Measurements from ENCODE around the gene ATXN2.

DNA sequence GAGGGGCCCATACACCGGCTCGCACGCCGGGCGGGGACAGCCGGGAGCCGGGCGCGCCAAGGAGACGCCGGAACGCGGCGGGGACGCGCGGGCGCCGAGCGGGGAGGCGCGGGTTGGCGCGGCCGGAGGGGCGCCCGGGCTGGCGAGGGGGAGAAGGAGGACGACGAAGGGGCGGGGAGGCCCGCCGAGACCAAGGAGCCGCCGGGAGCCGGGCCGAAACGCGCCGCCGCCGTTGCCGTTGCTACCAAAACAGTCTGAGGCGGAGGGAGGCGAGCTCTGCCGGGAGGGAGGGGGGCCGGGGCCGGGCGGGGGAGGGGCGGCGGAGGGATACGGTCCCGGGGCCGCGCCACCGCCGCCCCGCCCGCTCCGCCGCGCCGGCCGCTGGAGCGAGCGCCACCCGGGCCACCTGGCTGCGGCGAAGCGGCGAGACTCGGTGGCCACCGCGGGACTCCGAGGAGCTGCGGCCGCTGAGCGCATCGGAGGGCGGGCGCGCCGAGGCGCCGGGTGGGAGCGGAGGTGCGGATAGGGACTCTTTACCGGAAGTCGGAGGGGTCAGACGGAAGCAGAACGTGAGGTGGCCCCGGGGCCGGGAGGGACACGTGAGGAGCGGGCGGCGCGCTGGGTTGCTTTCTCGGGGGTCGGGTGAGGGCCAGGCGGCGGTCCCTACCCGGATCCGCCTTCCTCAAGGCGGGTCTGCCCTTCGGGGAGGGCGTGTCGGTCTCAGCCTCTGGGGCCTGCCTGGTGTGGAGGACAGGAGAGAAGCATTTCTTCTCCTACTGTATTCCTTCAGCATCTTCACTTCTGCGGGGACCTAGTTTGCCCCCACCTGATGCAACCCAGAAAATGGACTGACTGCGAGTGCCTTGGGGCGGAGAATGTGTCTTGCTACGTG lies at the start of gene ATXN2:
ATXN2 (minus strand) TSS at position 278 of the 892 bp plus-strand sequence.
- PRO-cap, result bidirectional peak, plus-strand start at position 583 of the sequence, minus-strand start at position 256 of the sequence

DNA sequence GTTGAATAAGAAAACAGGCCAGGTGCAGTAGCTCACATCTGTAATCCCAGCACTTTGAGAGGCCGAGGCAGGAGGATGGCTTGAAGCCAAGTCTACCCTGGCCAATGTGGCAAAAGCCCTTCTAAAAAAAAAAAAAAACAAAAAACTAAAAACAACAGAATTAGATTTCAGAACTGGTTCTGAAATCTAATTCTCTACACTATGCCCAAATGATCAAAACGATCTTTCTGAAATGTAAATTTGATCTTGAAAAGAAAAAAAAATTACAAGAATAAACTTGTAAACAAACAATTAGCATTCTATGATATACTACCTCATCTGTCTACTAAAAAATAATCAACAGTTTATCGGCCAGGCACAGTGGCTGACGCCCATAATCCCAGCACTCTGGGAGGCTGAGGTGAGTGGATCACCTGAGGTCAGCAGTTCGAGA lies 22.9 kb downstream of the BRAP start:
- PRO-cap, result no peak

DNA sequence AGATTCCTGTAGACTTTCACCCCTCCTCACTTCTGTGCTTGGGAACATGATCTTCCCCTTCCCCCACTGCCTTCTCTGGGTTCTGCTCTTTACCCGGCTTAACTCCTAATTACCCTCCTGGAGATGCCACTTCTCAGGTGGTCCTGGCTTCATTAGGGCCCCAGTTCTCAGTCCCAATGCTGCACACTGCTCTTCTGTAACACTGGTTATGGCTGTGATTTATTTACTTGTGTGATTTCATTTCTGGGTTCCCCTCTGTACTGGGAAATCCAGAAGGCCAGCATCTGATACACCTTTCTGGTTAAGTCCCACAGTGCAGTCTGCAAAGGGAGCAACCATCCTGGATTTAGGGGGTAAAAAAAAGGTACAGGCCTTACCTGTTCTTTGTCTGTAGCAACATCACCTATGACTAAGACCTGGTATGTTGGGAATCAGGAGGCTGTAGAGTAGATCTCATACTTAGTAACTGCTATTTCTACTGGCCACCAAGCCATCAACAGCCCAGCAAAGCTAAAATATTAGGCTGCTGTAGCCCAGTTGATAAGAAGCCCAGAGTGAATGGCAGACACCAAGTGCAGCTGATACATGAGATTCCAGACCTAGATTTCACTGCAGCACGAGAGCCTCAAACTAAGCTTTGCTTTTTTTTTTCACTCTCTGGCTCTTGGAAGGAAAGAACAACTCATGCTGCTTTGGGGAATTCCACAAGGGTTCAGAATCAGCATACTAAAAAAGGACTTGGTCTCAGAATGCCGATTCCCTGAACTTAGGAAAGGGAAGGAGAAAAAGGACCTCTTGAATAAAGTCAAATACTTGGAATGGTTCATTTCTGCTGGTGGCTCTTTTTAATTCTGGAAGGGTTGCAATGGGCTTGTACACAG lies 20.8 kb downstream of the BRAP start:
- PRO-cap, result no peak

DNA sequence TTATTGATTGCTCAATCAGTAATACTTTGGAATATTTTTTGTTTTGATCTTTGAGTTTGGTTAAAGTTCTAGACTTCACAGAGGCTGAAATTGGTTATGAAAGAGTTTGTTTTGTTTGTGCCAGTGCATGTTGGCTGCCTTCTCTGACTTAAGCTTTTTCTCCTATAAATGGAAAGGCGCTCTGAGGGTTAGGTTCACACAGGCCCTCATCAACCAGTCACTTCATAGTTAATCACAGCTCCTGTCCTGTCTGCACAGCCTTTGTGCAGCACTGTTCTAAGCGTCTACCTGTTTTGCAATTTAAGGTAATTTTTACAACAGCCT lies 973 bp downstream of the ALDH2 start:
- PRO-cap, result no peak

GRCh38 chr12:111993584-111994360 lies 19.2 kb downstream of the TMEM116 start:
- PRO-cap, result bidirectional peak, plus-strand start at chr12:111993775, minus-strand start at chr12:111993745; unidirectional peak, plus-strand start at chr12:111994094

DNA sequence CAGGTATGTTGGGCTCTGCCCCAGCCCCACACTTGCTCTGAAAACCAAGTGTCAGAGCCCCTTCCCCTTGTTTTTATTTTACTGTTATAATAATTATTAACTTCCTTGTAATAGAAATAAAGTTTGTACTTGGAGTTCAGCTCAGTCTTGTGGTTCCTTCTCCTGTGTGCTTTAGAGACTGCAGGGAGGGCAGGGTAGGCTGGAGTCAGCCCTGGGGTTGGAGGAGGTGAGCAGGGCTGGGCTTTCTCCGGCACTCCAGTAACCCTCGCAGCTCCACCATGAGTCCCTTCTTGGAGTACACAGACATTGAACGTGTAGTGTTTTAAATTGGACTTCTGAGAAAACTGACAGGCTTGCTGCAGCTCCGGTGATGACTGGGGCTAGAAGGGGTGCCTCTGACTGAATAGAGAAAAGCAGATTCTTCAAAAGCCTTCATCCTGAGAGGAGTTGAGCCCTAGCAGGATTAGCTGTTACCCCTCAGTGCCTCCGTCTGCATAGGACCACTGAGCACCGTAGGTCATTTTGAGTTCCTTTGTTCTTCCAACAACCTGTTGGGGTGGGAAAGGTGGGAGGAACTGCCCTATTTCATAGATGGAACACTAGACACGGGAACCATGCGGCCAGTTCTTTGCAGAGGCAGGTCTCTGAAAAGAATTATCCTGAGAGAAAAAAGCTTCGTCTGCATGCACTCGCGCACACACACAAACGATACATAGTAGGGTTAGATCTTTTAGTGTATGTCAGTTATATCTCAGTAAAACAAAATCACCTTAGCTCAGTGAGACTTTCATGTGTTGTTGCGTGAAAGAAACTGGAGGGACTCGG lies 28.3 kb downstream of the TRAFD1 start:
- PRO-cap, result no peak

GRCh38 chr12:112169727-112170518 lies 44.6 kb downstream of the TRAFD1 start:
- PRO-cap, result no peak

GRCh38 chr12:112486208-112486778 lies 67.5 kb downstream of the PTPN11 start:
- PRO-cap, result no peak

GRCh38 chr12:112621059-112621307 lies 170.6 kb upstream of the RPH3A start:
- PRO-cap, result no peak

DNA sequence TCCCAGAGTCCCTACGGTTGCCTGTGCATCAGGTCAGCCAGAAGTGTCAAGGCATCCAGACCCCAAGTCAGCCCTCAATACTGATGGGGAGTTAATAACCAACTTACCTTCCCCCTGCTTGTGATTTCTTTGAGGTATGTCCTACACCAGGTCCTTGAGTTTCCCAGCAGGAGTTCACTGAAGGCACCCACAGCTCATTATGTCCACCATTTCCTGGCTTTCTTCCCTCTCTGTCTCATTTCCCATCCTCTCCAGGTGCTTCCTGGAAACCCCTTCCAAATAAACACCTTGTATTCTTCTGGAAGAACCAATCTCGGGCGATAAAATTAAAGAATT lies 118.7 kb upstream of the RPH3A start:
- PRO-cap, result unidirectional peak, minus-strand start at position 68 of the sequence

DNA sequence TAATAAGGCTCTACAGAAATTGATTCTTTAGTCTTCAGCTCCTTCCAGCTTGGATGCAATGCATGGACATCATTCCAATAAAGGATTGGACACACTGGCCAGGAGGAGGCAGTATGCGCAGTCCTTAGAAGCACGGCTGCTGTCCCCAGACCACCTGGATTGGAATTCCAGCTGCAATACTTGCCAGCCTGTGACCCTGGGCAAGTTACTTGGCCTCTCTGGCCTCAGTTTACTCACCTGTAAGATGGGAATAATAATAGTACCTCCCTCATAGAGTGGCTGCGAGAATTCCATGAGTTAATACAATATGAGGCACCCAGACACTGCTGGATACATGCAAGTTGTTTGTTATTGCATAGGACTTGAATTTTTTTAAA lies 12.1 kb downstream of the RPH3A start:
- PRO-cap, result no peak

DNA sequence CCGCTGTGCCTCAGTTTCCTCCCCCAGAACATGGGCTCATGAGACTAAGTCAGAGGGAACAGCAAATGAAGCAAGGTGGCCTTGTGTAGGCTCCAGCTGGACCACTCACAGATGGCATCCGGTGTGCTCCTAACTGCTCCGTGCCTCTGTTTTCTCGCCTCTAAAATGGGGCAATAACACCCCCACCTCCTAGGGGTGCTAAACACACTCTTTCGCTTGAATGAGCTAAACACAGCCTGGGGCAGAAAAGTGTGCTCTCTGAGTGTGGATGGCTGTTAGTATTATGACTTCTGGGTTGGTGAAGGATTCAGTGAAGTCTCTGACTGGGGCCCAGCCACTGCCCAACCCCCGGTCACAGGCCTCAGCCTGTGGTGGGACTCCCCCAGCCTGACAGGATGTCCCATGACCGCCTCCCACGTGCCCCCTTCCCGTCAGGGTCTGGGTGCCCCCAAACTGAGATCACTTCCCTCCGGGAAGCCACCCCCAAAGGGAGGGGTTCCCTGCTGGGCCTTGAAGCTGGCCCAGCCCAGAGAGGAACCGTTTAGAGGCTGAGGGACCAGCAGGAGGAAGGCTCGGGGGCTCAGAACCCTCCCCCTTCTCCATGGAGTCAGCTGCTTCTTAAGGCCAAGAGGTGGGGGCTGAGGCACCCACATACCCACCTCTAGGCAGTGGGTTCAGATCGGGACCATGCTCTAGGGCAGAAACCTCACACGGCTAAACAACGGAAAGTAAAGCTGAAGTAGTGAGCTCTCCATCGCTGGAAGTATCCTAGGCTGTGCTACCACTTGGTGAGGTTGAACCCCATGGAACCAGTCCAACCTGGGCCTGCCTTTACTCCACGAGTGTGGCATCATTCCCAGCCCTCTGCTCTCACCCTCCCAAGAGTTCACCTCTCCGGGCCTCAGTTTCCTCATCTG lies 13.7 kb downstream of the DTX1 start:
- PRO-cap, result bidirectional peak, plus-strand start at position 548 of the sequence, minus-strand start at position 285 of the sequence

DNA sequence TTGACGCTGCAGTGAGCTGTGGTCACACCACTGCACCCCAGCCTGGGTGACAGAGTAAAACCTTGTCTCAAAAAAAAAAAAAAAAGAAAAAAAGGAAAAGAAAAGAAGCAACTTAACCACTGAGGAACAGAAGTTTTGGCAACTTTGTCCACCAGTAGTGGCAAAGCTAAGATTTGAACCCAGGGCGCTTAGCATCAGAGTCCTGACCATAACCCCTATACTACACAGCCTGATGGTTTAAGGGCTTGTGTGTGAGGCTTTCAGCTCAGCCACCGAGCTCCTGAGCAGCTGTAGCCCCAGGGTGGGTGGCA lies 21.2 kb downstream of the RASAL1 start:
- PRO-cap, result no peak

- PRO-cap, result no peak
Measured at GRCh38 chr12:113129509-113130129, 5.9 kb downstream of the RASAL1 start.

DNA sequence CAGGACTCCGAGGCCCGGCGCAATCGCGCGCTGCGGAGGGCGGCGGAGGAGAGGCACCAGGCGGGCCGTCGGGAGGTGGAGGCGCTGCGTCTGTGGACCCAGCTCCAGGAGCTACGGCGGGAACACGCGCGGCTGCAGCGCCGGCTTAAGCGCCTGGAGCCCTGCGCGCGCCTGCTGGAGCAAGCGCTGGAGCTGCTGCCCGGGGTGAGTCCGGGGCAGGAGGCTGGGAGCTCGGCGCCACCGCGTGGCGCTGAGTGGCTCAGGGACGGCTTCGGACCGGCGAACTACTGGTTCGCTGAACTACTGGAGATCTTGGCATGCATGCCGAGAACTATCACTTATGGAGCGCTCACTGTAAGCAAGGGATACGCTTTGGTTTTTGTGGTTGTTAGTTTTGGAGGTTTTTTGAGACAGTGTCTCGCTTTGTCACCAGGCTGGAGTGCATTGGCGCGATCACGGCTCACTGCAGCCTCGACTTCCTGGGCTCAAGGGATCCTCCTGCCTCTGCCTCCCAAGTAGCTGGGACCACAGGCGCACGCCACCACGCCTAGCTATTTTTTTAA lies 3.8 kb downstream of the CFAP73 start:
- PRO-cap, result no peak

DNA sequence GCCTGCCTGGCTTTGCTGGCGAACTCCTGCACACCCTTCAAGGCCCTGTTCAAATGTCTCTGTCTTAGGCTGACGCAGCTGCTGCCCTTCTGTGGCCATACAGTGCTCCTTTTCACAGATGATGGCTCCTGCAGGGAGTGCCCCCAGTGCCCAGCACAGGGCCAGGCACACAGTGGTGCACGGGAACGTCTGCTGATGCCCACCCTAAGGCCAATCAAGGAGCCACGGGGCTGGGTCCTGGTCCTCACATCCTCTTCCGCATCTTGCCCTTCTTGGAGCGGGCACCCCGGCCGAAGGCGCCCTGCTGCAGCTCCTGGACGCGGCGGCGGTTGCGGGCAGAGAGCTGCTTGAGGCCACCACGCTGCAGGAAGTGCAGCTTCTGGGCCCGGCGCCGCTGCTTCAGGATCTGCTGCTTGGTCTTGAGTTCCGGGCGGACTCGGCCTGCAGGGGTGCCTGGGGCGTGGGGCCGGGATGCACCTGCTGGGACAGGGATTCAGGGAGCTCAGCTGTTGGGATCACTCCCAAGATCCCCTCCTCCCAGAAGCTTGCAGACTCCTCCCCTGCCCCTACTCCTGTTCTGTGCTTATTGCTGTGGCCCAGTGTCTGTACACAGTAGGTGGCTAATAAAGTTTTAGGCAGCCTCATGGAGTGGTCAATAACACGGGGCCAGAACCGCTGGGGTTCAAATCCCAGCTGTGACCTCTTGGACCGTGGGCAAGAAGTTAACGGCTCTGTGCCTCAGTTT lies 9.3 kb downstream of the CFAP73 start:
- PRO-cap, result no peak

DNA sequence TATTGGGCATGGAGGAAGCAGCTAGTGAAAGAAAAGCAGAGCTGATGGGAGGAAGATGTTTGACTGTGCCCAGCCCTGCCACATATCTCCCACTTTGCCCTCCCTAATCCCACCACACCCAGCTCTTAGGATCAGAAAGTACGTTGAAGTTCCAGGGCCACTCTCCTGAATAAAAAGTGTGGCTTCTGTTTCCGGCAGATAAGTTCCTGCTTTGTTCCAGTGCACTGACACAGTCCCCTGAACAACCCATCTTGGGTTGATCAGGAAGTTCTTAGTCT lies 16.5 kb downstream of the TPCN1 start:
- PRO-cap, result no peak

GRCh38 chr12:113239095-113239798 lies 18.0 kb downstream of the TPCN1 start:
- PRO-cap, result no peak

DNA sequence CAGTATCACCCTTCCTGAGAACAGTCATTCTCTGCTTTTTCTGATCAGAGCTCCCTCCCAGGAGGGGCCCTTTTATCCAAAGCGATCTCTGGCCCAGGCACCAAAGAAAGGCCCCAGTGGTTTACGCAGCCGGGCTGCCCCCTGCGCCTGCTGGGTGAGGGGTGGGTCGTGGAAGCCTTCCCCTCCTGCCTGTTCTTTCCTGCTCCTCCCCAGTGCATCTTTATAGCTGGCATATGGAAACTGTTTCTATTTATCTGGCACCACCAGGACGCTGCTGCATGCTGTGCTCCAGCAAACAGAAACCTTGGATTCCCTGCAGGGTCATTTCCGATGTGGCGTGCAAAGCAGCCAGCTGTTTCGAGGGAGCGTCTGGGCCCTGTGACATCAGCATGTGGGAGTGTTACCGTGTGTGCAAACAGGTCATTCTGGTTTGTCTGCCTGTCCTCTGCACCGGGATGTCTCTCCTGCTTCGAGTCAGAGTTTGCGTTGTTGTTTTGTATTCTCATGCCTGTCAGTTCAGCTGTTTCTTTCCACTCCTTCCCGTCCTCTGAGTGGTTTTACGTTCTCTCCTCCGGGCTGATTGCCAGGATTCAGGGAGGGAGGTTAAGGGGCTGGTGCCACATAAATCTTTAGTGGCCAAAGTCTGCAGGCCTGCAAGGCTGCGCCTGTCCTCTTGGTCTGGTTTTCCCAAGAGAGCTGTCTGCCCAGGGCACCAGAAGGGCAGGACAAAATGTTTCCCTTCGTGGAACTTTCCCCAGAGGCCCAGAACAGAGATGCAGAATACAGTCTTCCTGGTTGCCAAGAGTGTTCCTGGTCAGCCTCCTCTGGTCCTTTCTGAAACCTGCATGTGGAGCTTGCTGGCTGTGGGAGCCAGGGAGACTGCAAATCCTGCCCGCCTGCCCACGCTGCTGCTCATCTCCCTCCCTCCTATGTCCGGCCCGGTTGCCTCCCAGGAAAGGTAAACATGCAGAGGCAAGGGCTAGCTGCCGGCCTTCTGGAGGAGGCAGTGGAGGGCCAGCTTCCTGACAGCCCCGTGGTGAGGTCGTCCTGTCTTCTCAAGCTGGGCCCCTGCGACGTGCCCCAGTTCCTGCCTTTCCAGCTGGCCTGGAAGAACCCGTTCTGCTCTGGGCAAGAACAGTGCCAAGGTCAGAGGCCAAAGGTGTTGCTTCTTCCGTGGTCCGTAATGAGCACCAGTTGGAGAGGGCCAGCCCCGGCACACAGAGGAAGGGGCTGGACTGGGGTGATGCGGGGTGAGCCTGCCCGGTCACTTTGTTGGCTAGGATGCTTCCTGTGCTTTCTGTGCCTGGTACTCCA lies 24.8 kb downstream of the TPCN1 start:
- PRO-cap, result no peak

DNA sequence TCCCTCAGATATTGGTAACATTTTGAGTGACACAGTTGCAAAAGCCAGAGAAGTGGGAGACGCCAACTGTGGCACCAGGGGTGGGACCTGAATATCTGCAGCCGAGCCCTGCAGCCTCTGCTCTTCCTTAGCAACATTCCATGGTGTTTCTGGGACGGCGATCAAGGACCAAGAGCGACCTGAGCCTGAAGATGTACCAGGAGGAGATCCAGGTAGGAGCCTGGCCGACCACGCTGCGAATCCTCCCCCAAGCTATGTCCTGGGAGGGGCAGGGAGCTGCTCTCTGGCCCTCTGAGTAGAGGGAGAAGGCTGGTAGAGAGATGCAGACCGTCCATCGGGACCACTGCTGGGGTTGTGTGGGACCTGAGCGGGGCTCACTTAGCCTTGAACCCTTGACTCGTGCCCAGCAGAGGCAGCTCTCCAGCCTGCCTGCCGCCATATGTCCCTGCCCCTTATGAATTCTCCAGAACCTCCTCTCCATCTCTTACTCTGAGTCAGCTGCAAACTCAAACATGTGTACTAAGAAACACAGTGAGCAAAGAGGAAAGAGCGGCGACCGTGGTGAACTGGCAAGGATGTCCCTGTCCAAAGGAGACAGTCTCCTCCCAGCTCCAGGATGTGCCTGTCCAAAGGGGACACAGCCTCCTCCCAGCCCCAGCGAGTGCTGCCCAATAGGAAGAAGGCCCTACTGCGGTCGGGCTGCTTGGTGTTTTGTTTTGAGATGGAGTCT lies 41.6 kb downstream of the SLC8B1 start:
- PRO-cap, result no peak

Measured in colic lymph node (tissue), 1 donor.